ENCODE data around the genes INAVA, TNNT2, CSRP1 and NAV1.

DNA sequence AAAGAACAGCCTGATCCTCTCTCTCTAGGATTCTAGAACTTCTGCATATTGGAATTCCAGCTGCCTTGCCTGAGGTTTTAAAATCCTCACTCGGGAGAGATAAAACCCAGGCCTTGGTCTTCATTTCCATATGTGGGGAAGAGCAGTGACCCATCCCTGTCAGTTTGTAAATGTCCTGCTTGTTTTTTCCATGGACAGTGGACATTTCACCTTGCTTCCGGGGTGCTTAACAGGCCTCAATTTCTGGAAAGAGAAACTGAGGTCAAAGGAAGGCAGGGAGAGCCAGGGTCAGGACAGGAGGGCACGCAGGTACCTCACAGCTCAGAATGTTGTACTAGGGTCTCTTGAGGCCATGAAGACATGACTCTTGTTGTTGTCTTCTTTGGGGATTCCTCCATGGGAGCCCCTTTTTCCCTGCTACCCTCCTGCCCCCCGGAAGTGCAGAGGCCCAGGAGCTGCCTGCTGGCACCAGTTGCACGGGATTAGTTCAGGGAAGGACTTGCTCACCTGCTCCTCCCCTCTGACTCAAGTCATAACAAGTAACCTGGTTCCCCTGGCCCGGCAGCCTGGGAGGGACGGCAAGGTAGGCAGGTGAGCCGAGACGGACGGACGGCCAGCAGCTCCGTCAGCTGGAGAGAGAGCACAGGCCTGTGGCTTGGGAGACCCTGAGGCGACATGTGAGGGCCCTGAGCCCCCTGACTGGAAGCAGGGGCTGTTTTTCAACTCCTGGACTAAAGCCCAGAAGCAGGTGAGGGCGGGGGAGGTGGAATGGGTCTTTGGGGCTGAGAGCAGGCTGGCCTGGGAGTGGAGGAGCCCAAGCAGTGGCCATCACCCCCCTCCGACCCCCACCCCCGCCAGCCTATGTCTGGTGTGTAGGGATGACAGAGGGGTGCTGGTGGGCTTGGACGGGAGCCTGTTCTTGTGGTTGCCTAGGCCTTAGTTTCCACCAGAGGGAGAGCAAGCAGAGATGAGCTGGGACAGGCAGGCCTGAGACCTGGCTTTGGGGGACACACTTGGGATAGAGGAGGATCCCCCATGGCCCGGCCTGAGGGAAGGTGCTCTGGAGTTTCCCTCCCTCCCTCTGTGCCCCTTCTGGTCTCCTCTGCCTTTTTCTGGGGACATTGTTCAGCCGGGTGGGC lies at the start of gene INAVA:
Gene INAVA, plus strand, starts transcription at position 561 of the 1,139 bp plus-strand sequence.
- PRO-cap = no peak

GRCh38 chr1:201172175-201172798 lies 18.0 kb upstream of the TMEM9 start:
- PRO-cap = no peak

DNA sequence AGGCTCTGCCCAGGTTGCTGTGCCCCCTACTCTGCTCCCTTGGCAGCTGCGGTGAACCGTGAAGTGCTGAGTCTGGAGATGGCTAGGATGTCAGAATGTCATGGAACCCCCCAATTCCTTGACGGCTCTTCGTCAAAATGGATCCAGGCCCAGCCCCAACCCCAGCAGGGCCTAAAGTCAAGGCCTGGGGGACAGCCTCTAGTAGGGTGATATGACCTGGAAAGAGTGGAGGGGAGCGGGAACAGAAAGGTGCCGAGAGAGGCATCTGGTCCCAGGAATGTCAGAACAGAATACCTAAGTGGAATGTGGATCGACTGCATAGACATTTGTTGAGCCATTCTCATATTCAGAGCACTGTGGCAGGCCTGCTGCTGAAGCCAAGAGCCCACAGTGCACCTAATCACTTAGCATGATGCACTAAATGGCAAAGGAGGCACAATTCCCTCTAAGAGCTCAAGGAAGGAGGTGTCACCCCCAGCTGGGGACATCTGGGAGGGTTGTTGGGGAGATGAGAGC lies 8.8 kb upstream of the PKP1 start:
- PRO-cap = no peak

DNA sequence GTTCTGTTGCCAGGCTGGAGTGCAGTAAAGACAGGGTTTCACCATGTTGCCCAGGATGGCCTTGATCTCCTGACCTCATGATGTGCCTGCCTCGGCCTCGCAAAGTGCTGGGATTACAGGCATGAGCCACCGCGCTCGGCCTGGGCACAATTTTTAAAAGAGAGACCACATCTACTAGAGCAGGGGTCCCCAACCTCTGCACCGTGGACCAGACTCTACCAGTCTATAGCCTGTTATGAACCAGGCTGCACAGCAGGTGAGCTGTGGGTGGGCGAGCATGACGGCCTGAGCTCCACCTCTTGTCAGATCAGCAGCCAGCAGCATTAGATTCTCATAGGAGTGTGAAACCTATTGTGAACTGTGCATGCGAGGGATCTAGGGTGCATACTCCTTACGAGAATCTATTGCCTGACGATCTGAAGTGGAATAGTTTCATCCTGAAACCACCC lies 20.8 kb downstream of the TNNT2 start:
- PRO-cap = no peak

- PRO-cap = no peak
Measured at GRCh38 chr1:201377521-201377863, at the start of gene TNNT2. Gene TNNT2, minus strand, starts transcription at chr1:201377680.

DNA sequence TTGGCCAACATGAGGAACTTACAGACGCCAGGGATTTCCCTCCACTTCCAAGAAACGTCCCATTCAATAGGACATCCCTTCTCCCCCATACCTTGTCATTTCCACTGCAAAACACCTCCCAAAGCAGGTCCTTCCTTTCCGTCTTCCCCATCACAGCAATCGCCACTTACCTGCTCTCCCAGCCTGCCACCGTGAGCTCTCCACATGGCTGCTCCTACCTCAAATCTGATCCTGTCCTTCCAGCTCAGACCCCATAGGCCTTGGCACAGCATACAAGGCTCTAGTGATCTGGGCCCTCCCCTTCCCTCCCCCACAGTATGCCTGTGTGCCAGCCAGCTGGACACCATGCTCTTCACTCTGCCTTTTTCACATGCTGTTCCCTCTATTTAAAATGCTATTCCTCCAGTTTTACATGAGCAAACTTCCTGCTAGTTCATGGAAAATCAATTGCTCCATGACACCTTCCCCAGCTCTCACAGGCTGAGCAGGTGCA lies 6.1 kb upstream of the TNNT2 start:
- PRO-cap = no peak

GRCh38 chr1:201386326-201387230 lies 9.1 kb upstream of the TNNT2 start:
- PRO-cap = no peak

DNA sequence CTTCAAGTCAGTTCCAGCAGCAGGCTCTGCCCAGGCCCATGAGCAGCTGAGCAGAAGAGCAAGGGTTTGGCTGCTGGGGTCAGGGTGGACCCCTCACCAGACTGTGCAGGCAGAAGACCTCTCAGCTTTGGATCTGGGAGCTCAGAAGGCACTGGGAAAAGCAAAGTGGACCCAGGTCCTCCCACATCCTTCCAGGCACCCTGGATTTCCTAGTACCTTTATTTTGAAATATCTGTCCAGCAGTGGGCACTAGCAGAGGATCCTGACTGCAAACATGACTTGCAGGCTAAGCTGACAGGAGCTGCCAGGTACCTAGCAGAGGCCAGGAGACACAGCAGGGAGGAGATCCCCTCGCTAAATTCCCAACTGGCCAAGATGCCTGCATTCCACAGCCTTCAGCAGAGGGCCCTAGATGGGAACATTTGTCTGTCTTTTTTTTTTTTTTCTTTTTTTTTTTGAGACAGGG lies 13.3 kb downstream of the PHLDA3 start:
- PRO-cap = no peak

GRCh38 chr1:201469719-201470294 lies 819 bp upstream of the PHLDA3 start:
- PRO-cap = no peak

- PRO-cap = no peak
Measured at GRCh38 chr1:201471627-201472207, 2.7 kb upstream of the PHLDA3 start.

GRCh38 chr1:201481741-201482712 lies 13.0 kb upstream of the PHLDA3 start:
- PRO-cap = no peak

DNA sequence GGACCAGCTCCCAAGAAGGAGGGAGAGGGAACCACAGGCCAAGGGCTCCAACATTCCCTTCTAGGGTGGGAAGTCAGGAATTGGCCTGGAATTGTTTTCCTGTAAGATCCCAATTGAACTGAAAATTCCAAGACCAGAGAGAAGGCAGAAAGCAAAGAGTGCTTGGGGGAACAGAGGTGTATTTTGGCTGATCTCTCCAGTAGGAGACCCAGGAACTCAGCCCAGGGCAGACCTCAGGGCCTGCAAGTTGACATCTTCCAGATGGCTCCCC lies 14.9 kb downstream of the CSRP1 start:
- PRO-cap = no peak

GRCh38 chr1:201498786-201499373 lies 8.0 kb downstream of the CSRP1 start:
- PRO-cap = no peak

GRCh38 chr1:201500561-201501682 lies 6.0 kb downstream of the CSRP1 start:
- PRO-cap = unidirectional peak, plus-strand start at chr1:201500888

- PRO-cap = bidirectional peak, plus-strand start at chr1:201507265, minus-strand start at chr1:201507117
Measured at GRCh38 chr1:201506972-201507835, at the start of gene CSRP1. Gene CSRP1, minus strand, starts transcription at chr1:201507123.

DNA sequence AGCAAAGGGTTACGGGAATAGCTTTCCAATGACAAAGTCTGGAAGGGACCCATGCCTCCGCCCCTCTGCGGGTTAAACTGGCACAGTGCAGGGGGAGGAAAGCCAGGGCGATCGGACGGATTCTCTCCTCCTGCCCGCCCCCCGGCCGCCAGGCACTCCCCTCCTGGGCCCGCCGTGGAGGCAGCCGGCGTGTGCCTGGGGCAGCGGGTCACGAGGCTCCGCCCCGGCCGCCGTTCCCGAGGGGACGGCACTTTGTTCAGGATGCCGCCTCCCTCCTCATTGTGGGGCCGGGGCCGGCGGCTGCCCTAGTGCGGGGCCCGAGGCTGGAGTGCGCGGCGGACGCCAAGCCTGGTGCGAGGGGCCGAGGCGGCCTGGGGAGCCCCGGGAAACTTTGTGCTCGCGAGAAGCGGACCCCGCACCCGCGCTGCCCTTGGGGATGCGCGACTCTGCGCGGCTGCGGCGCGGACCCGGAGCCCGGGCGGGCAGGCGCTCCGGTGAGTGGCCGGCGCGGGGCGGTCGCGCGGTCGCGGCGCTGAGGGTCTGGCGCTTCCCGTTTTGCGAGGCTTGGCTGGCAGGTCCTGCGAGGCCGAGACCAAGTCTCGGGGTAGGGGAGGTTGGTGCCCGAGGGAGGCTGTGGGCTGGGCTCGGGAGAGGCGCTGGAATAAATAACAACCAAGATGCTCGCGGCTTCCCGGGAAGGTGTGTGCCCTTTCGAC lies at the start of gene NAV1:
Gene NAV1, plus strand, starts transcription at position 279 of the 716 bp plus-strand sequence.
- PRO-cap = bidirectional peak, plus-strand start at position 89 of the sequence, minus-strand start at position 73 of the sequence; bidirectional peak, plus-strand start at position 285 of the sequence, minus-strand start at position 324 of the sequence; bidirectional peak, plus-strand start at position 450 of the sequence, minus-strand start at position 442 of the sequence

- PRO-cap = no peak
Measured at GRCh38 chr1:201551741-201552349, 12.9 kb downstream of the NAV1 start.

DNA sequence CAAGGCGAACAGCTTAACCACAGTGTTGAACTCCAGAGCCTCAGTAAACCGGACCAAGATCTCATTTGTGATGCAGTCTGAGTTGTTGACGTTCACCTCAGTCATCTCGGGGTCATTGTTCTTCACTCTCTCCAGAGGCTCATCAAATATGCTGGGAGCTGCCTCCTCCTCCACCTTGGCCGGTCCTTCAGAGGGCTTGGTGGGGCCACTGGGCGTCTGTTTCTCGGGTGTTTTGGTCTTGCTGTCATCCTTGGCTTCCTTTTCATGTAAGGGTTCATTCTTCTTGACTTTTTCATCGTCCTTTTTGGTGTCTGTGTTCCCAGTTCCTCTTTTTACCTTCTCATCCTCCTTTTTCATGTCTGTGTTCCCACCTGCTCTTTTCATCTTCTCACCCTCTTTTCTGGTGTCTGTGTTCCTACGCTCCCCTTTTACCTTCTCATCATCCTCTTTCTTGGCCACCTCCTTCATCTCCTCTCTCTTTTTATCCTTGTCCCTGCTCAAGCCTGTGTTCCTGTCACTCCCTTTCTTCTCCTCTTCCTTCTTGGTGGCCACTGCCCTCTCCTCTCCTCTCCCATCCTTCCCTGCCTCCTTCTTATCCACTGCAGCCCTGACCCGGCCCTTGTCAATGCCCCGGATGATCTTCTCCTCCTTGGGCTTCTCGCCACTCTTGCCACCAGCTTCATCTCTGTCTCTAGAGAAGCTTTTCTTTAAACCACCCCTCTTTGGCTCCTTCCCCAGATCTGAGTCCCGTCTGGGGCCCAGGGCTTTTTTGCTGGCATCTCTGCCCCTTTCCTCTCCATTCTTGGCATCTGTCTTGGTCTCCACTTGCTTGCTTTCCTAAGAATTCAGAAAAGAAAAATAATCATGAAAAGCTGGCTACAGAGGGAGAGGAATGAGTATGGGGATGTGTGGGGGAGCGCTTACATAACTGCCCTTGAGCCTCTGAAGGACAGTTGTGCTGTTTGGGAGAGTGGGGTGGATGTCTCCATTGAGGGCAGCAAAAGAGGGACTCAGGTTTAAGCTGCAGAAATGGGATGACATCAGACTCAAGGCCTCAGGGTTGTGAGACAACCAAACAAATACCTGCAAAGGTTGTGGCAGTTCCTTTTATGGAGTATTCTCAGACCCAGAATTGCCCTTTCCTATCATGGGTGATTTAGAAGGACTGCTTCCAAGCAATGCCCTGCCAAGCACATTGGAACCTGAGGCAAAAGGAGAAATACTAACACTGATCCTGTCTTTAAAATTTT lies 11.6 kb downstream of the SHISA4 start:
- PRO-cap = no peak

DNA sequence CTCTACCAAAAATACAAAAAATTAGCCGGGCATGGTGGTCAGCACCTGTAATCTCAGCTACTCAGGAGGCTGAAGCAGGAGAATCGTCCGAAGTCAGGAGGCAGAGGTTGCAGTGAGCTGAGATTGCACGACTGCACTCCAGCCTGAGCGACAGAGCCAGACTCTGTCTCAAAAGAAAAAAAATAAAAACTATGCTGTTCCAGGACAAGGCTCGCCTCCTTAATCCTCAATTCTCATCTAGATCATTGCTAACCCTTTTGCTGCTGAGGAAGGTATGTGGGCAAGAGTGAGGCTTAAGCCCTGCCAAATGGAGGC lies 24.7 kb downstream of the SHISA4 start:
- PRO-cap = no peak

DNA sequence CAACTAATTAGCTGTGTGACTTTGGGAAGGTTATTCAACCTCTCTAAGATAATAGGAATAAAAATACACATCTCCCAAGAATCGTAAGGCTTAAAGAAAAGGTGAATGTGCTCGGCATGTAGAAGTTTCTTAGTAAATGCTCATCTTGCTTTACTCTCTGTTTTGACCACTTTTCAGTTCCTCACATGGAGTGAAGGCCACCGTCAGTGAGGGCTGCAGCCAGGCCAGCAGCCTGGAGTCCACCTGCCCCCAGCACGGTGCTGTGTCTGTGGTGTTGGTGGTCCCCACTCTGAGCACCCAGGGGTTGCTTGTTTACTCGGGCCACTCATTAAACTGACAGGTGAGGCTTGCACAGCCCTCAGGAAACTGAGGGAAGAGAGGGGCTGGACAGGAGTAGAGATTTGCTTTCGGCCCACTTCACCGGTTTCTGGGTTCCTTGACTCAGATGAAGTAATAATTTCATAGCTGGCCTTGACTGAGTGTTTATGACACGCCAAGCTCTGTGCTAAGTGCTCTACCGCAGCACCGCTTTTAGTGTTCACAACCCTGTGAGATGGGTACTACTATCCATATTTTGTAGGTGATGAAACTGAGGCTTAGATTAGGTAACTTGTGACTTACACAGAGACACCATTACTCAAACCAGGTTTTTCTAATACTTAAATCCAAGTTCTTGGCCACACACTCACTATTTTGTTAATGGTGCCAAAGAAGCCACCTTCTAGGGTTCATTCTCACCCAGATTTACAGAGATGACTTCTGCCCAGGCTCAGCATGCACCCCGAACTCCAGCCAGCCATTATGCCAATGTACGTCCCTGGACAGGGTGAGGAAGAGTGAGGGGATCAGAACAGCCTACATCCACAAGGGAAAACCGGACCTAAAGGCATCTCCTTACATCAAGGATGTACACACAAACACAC lies 2.8 kb downstream of the LMOD1 start:
- PRO-cap = no peak